ENCODE measurements around the gene NSF.

- PRO-cap = no peak
CAGE:
- cytosol, long polyA plus RNA = no peak
- long polyA plus RNA = no peak
- nucleus, long polyA plus RNA = no peak
Observed at GRCh38 chr17:45396548-45397688, 35.8 kb downstream of the ARHGAP27 start.

GRCh38 chr17:45411490-45412832 is 20.7 kb downstream of the ARHGAP27 start:
- PRO-cap = no peak
CAGE:
- cytosol, long polyA plus RNA = no peak
- long polyA plus RNA = no peak
- nucleus, long polyA plus RNA = no peak

GRCh38 chr17:45418437-45419265 is 14.0 kb downstream of the ARHGAP27 start:
- PRO-cap = no peak
CAGE:
- cytosol, long polyA plus RNA = no peak
- long polyA plus RNA = no peak
- nucleus, long polyA plus RNA = no peak

DNA sequence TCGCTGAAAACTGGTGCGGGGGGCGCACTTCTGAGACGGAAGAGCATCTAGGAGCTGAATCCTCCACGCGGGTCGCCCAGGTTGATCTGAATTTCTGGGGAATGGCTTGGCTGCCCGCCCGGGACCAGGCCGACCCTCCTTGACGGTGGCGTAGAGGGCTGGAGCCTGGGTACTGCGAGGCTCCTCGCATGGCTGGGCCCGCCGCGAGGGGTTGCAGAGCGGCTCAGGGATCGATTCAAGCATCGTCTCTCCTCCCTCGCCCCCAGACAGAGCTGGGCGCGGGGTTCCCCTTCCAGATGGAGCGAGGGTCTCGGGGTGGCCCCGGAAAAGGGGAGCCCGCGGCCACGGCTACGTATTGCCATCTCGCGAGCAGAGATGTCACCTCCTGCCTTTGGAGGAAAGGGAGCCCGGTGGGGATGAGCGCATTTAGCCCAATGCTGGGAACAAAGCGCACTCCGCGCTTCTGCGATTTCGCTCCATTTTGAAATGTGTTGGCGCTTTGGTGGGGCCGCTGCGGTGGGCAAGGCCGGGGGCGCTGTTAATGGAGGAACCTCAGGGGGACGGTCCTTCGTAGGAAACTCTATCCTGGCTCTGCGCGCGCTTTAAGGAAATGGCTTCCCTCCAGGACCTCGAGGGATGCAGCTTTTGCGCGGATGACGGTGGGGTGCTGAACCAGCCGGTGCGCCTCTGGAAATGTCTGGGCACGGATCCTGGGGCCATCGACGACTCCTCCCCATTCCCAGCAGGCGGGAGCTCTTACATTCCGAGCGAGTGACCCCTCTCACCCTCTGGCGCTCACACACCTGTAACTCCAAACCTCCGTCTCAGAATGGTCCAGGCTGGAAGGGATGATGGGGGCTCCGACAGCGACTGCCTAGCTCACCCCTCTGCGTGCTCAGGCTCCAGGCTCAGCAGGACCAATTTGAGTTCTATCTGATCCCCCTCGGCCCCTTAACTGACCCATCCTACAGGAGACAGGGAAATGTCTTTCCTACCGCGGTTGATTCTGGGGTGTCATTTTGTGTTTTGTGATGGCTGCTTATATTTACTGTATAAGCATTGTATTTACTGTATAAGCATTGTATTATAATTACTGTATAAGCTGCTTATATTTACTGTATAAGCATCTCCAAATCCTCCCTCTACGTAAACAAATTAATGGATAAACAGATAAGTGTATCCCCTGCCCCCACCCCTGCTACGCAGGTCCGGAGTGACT is 3.0 kb downstream of the MAPT start:
- PRO-cap = no peak
CAGE:
- cytosol, long polyA plus RNA = no peak
- long polyA plus RNA = no peak
- nucleus, long polyA plus RNA = no peak

DNA sequence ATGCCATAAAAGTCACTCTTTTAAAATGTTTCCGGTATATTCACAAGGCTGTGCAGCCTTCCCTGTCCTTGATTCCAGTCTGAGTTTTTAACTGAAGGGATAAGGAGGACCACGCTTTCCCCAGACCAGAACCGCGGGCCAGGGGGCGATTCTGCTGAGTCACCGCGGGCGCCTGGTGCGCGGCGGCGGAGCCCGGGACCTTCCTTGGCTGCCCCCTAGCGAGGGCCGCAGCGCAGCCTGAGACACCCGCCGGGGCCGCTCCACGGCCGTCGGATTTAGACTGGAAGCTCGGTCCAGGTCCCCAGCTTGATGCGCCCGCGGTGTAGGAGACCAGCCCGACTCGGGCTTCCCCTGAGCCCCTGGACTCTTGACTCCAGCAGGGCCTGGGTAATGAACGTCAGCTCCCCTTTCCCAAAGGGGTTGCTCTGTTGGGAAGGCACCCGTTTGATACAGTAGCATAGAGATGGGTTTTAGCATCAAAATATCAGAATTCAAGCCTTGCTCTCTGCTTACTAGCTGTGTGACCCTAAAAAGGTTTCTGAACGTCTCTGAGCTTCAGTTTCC is 49.9 kb upstream of the STH start:
- PRO-cap = no peak
CAGE:
- cytosol, long polyA plus RNA = no peak
- long polyA plus RNA = no peak
- nucleus, long polyA plus RNA = no peak

DNA sequence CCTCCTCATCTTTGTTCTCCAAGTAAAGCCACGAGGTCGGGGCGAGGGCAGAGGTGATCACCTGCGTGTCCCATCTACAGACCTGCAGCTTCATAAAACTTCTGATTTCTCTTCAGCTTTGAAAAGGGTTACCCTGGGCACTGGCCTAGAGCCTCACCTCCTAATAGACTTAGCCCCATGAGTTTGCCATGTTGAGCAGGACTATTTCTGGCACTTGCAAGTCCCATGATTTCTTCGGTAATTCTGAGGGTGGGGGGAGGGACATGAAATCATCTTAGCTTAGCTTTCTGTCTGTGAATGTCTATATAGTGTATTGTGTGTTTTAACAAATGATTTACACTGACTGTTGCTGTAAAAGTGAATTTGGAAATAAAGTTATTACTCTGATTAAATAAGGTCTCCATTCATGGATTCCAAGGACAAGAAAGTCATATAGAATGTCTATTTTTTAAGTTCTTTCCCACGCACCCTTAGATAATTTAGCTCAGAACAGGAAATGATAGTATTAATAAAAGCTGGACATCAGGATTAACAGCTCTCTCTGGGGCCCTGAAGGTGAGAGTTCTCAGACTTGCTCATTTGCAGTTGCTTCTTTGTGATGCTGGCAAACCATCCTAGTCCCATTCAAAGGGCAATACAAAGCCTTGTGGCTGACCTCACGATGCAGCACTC is 29.0 kb downstream of the STH start:
- PRO-cap = no peak
CAGE:
- cytosol, long polyA plus RNA = no peak
- long polyA plus RNA = no peak
- nucleus, long polyA plus RNA = no peak

- PRO-cap = no peak
CAGE:
- cytosol, long polyA plus RNA = no peak
- long polyA plus RNA = no peak
- nucleus, long polyA plus RNA = no peak
Observed at GRCh38 chr17:46044022-46044599, 45.1 kb downstream of the STH start.

- PRO-cap = no peak
CAGE:
- cytosol, long polyA plus RNA = no peak
- long polyA plus RNA = no peak
- nucleus, long polyA plus RNA = no peak
Observed at GRCh38 chr17:46117043-46117530, 76.1 kb downstream of the KANSL1 start.

GRCh38 chr17:46590391-46590732 is at the start of gene NSF:
TSS of gene NSF (plus strand) at chr17:46590669.
- PRO-cap = no peak
CAGE:
- cytosol, long polyA plus RNA = no peak
- long polyA plus RNA = no peak
- nucleus, long polyA plus RNA = no peak

- PRO-cap = no peak
CAGE:
- cytosol, long polyA plus RNA = no peak
- long polyA plus RNA = no peak
- nucleus, long polyA plus RNA = no peak
Observed at GRCh38 chr17:46862926-46863506, 11.6 kb downstream of the WNT9B start.

DNA sequence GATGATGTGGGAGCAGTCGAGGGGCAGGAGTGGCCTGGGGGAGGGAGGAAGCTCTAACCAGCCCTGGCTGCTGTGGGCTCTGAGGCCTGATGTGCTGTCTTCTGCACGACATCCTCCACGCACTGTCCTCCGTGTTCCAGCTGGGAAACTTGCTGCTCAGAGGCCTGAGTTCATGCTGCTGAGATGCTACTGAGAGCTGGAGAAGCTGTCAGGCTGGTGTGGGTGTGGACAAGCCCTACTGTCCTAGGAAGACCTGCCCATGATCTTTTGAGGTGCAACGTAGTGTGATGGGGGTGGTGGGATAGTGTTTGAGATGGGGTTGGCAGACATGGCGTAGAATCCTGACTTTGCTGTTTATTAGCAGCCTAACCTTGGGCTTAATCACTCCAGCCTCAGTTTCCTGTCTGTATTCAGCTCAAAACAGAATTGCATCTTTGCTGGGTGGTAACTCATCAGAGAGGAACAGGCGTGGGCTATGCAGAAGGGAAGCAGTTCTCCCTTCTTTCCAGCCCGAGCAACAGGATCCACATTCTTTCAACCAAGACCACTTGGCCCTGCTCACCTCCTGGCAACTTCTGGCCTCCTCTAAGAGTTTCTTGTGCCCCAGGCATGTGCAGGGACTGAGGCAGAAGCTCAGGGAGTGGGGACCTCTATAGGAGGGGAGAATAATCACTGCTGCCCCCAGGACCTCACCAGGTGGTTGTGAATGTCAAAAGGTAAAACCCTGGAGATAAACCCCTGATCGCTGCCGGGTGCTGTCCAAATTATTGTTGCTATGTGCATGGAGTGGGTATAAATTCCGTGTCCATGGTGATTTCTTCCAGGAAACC is 22.4 kb downstream of the GOSR2 start:
- PRO-cap = no peak
CAGE:
- cytosol, long polyA plus RNA = no peak
- long polyA plus RNA = no peak
- nucleus, long polyA plus RNA = no peak

GRCh38 chr17:46984926-46985456 is 5.9 kb upstream of the RPRML start:
- PRO-cap = no peak
CAGE:
- cytosol, long polyA plus RNA = no peak
- long polyA plus RNA = no peak
- nucleus, long polyA plus RNA = no peak

DNA sequence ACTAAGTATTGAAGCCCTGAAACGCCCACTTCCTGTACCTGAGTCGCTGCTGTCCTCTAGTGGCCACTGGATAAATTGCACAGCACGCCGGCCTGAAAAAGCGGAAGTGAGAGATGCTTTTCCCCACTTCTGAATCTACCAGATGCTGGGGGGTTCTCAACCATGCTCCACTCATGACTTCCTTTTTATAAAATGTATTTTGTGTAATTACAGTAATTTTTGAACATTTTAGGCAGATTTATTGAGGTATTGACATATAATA is 22.1 kb upstream of the RPRML start:
- PRO-cap = no peak
CAGE:
- cytosol, long polyA plus RNA = no peak
- long polyA plus RNA = no peak
- nucleus, long polyA plus RNA = no peak

DNA sequence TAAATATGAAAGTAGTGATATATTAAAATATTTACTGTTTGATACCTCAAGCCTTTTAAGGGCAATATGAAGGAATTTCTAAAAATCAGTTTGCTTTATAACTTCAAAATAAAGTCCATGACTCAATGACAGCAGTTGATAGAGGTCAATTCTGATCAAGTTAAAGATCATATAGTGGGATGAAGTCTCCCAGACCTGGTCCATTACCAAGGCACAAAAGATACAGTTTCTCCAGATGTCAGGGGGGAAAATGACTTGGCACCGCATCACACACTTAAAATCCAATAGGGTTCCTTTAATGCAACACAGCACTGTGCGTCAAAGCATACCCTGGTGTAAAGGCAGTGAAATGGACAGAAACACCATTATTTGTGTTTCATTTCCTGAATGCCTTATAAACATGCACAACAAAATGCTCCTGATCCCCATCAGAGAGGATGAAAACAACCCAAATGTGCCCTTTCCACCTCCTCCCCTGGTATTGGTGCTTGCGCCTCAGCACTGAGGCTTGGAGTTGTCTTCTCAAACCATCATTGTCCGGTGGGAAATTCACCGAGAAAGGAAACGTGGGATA is 944 bp downstream of the CDC27 start:
- PRO-cap = no peak
CAGE:
- cytosol, long polyA plus RNA = no peak
- long polyA plus RNA = no peak
- nucleus, long polyA plus RNA = no peak

DNA sequence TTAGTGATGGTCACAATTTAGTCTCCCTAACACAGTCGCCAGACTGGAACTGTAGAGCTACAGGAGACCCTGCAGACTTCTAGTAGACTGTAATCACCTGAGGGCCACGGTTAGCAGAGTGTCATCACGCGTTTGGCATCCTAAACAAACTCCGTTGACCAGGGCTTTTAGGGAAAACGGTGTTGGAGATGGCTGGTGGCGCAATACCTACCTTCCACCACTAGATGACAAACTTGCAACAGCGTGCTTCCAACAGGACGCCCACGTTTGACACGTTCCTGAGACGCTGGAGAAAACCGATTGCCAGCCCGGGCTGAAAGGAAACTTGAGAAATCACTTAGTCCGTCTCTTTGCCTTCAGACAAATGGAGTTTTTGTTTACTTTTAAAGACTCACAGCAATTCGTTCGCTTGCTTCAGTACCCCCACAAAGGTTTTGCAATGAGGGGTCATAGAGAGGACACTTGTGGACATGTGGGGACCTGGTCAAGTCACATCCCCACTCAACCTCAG is 20.6 kb downstream of the MYL4 start:
- PRO-cap = no peak
CAGE:
- cytosol, long polyA plus RNA = no peak
- long polyA plus RNA = no peak
- nucleus, long polyA plus RNA = no peak

GRCh38 chr17:47278948-47279930 is 25.6 kb downstream of the ITGB3 start:
- PRO-cap = no peak
CAGE:
- cytosol, long polyA plus RNA = no peak
- long polyA plus RNA = no peak
- nucleus, long polyA plus RNA = no peak

DNA sequence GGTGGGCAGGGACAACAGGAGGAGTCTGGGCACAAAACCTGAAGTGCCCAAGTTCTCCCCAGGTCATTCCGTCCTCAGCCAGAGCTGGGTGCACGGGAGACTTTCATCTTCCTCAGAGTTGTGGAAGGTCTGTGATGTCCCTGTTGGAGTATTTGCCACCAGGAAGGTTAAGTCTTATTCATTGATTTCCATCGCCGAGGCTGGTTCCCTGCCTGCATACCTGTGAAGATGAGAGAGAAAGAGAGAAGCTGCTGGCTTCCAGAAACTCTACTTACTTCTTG is 26.2 kb downstream of the ITGB3 start:
- PRO-cap = no peak
CAGE:
- cytosol, long polyA plus RNA = no peak
- long polyA plus RNA = no peak
- nucleus, long polyA plus RNA = no peak

GRCh38 chr17:47423190-47424331 is 99.8 kb downstream of the EFCAB13 start:
- PRO-cap = no peak
CAGE:
- cytosol, long polyA plus RNA = no peak
- long polyA plus RNA = no peak
- nucleus, long polyA plus RNA = no peak

GRCh38 chr17:47652431-47653212 is 2.9 kb downstream of the KPNB1 start:
- PRO-cap = no peak
CAGE:
- cytosol, long polyA plus RNA = no peak
- long polyA plus RNA = no peak
- nucleus, long polyA plus RNA = no peak

DNA sequence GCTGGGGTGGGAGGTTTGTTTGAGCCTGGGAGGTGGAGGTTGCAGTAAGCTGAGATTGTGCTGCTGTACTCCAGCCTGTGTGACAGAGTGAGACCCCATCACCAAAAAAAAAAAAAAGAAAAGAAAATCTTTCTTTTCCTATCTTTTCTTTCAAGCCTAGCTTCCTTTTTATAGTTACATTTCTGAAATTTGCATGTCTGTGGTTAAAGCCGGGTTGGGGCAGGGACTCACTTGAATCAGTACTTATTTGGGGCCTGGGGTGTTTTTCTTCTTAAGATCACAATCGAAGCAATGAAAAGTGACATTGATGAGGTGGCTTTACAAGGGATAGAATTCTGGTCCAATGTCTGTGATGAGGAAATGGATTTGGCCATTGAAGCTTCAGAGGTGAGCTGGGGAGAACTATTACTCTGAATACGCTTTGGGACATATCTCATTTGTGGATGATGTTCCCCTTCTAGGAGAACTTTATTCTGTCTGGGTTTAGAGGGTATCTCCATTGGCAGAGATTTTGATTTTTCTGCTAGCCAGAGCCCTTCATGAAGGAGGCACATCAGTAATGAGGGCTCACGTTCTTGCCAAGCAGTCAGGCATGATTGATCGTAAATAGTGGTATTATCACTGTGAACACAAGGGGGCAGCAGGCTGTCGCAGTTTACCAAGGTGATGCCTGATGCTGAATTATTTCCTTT is 14.3 kb downstream of the KPNB1 start:
- PRO-cap = no peak
CAGE:
- cytosol, long polyA plus RNA = no peak
- long polyA plus RNA = no peak
- nucleus, long polyA plus RNA = no peak